ENCODE measurements around a stretch of chr11.

GRCh38 chr11:75259853-75260510, 19.4 kb downstream of the TPBGL start:
- PRO-cap = no peak

DNA sequence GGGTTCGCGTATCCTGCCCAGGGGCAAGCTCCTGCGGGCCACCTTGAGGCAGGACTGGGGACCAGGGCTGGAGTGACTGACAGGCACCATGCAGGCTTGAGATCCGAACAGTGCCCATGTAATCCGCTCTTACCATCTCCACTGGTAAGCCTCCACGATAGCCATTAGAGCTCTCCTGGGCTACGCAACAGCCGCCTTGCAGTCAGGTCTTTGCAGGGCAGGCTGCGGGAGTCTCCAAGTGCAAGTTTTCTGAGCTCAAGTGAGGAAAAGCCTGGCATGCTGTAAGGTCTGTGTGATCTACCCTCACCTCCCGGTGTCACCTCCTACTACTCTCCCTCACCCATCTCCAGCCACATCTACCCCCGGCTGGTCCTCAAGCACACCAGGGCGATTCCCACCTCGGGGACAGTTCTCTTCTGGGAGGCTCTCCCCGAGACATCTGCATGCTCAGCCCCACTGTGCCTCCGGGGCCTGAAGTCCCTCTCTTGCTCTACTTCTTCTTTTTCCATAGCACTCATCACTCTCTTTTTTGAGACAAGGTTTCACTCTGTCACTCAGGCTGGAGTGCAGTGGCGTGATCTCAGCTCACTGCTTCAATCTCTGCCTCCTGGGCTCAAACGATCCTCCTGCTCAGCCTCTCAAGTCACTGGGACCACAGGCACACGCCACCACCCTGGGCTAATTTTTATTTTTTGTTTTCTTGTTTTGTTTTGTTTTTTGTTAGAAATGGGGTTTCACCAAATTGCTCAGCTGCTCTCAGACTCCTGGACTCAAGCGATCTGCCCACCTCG, 49.7 kb downstream of the TPBGL start:
- PRO-cap = no peak

DNA sequence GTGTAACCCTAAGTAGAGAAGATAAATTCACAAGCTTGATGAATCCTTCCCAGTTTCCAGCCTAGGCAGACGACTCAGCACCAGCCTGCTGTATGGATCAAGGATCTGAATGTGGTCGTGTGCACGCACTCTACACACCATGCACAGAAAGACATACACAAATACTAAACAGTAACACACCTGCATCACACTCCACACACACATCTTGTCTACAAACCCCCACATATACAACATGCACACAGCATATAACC, 45.9 kb downstream of the ARRB1 start:
- PRO-cap = no peak

DNA sequence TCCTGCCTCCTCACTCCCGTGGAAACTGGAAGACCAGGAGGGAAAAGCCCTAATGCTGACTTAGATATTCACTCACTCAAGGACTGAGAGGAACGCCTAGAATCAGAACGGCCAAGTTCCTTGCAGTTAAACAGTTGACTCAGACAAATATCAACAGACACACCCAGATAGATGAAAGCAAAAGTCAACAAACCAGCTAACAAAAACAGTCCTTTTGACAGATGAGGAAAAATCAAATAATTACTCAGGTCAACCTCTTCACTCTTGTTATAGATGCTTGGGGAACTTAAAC, 20.8 kb upstream of the ARRB1 start:
- PRO-cap = no peak

- PRO-cap = no peak
Observed at GRCh38 chr11:75405459-75405859, 6.1 kb downstream of the RPS3 start.

- PRO-cap = no peak
Observed at GRCh38 chr11:75450966-75451726, 18.1 kb upstream of the KLHL35 start.

DNA sequence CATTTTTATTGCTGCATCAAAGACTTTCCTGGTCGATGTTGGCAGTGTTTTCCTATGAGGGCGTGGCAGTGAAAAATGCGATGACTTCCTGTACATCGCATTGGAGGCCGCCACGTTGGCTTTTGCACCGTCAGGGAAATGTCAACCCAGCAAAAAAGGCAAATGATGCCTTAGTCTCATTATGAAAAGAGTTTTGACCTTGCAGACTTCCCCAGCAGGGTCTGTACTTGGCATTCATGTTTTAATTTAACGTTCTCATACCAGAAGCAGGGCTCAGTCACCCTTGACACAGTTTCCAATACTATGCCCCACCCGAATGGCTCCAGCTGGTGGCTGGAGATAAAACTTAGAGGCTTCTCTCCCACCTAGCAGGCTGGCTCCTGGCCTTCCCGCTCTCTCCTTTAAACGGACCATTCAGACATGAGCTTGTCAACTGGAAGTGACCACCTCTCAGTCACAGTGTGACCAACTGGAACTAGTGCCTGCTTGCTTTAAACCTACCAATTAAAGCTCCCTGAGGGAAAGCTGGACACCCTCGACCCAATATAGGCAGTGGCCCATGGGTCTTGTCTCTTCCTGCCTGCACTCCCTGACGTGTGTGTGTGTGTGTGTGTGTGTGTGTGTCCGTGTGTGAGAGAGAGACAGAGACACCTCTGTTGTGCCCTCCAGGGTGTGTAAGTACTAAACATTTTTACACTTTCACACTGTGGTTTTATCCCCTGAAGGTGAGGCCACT, 8.7 kb upstream of the GDPD5 start:
- PRO-cap = no peak

- PRO-cap = no peak
Observed at GRCh38 chr11:75562422-75563126, 521 bp downstream of the SERPINH1 start.

DNA sequence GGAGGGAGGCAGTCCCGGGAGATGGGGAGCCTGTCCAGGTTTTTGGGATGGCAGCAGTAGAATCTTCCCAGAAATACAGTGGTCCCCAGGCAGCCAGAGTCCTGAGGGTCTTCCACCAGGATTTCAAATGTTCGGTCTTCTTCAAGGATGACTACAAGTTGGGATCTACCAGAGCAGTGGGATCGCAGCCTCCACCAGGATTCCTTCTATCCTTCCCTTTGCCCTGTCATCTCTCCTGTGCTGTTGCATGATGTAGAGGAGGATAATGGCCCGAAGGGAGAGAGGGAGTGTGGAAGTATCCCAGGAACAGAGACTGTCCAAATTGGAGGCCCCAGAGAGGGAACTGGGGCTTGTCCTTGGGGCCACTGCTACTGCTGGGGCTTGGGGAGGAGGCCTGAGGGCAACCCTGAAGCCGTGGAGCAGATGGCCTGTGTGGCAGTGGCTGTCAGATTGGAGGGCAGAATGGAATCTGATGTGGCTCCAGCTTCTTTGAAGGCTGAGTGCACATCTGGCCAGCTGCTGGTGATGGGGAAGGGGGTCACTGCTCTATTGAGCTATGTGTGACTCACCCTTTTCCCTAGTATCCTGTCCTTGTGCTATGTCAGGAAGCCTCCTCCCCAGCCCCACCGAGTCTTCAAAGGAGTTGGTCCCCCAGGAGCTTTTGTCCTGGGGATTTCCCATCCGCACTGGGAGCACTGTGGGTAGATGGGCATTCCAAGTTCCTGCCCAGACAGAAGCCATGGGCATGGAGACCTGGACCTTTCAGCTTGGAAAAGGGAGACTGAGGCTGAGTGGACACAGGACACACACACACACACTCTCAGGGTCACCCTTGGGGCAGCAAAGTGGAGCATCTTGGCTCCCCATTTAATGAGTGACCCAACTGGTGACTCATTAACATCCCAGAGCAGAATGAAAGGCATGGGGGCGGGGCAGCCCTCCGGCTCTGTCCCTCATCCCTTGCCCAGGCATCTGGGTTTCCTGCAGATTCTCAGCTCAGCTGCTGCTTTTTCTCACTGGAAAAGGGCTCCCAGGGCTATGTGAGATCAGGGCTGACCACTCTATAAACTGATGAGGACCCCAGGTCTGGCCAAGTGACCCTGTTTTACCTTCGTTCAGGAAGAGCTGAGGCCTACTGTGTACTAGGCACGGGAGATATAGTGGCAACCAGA, 3.1 kb downstream of the SERPINH1 start:
- PRO-cap = no peak

GRCh38 chr11:75565986-75567079, 4.3 kb downstream of the SERPINH1 start:
- PRO-cap = no peak

DNA sequence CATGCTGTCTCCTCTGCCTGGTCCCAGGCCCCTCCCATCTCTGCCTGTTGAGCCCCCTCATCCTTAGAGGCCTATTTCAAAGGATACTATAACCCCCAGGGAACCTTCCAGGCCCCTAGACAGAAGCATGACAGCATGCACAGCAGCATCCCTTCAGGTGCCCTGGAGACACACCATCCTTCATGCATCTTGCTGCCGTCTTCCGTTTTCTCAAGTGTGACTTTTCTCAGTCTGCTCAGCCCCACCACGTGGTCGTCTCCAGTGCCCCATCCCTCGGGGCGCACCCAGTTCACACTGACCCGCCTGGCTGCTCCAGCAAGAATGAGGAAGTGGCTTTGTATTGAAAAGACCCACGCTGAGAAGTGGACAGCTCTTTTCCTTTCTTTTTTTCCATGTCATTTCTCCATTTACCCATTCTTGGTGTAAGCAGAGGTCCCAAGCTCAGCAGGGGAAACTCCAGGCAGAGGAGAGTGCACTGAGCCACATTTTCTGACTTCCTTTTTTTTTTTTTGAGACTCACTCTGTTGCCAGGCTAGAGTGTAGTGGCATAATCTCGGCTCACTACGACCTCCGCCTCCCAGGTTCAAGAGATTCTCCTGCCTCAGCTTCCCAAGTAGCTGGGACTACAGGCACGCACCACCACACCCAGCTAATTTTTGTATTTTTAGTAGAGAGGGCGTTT, 14.5 kb downstream of the SERPINH1 start:
- PRO-cap = no peak

GRCh38 chr11:75715619-75715999, 2.0 kb upstream of the MOGAT2 start:
- PRO-cap = no peak

- PRO-cap = no peak
Observed at GRCh38 chr11:75733499-75734222, 16.0 kb downstream of the MOGAT2 start.

- PRO-cap = no peak
Observed at GRCh38 chr11:75737403-75737648, 19.7 kb downstream of the MOGAT2 start.

- PRO-cap = no peak
Observed at GRCh38 chr11:76148209-76148732, 58.0 kb downstream of the WNT11 start.

- PRO-cap = no peak
Observed at GRCh38 chr11:76148954-76149231, 57.4 kb downstream of the WNT11 start.

DNA sequence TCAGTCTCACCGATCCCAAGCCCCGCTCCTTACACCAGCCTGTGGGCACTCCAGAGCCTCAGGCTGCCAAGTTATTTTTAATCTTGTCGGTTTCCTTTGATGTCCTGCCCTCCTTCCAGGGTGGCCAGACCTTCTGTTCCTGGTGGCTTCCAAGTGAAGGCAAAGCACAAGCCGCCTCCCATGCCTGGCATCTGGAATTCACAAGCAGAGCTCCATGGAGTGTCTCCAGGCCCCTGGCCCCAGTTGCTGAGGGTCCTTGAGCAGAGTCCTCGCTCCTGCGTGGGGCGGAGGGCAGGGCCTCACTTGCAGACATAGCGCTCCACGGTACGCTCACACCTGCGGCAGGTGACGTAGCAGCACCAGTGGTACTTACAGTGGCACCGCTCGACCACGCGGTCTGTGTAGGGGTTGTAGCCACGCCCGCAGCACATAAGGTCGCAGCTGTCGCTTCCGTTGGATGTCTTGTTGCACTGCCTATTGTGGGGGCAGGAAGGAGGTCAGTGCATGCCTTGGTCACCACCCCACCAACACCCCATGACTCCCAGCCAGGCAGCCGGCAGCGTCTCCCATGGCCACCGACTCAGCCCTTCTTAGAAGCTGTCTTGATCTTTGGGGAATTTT, 19.4 kb downstream of the WNT11 start:
- PRO-cap = no peak

DNA sequence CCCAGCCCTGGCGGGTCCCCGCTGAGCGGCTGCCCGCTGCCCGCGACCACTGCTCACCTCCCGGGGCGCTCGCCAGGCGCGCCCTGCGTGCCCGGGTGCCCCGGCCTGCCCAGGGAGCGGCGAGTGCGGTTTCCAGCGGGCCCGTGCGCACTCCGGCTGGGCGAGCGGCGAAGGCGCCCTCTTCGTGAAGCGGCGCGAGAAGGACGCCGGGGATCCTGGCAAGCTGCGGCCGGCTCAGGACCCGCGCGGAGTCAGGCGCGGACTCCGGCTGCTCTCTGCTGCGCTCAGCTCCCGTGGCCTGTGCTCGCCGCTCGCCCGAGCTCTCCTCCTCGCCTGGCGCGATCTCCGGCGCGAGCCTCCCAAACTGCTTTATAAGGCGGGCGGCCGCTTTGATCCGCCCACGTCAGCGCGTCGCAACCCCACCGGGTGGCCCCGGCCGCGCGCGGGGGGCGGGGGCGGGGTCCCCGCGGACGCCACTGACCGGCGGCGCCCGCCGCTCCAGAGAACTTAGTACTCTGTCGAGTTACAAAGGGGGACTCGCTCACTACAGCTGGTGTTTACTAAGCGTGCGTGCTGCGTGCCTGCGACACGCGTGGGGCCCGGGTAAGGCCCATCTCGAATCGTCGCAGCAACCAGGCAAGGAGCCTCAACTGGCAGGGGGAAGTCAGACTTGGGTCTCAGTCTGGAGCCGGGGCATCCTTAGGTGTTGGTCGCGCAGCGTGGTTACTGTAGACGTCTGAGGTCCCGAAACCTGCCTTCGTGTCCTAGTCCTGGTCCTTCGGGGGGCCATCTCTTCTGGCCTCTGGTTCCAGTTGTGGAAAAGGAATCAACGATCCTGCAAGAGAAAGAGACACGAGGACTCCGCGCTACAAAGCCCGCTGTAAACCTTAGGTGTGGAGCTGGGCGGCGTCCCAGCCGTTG, 4.4 kb upstream of the WNT11 start:
- PRO-cap = unidirectional peak, minus-strand start at position 347 of the sequence

DNA sequence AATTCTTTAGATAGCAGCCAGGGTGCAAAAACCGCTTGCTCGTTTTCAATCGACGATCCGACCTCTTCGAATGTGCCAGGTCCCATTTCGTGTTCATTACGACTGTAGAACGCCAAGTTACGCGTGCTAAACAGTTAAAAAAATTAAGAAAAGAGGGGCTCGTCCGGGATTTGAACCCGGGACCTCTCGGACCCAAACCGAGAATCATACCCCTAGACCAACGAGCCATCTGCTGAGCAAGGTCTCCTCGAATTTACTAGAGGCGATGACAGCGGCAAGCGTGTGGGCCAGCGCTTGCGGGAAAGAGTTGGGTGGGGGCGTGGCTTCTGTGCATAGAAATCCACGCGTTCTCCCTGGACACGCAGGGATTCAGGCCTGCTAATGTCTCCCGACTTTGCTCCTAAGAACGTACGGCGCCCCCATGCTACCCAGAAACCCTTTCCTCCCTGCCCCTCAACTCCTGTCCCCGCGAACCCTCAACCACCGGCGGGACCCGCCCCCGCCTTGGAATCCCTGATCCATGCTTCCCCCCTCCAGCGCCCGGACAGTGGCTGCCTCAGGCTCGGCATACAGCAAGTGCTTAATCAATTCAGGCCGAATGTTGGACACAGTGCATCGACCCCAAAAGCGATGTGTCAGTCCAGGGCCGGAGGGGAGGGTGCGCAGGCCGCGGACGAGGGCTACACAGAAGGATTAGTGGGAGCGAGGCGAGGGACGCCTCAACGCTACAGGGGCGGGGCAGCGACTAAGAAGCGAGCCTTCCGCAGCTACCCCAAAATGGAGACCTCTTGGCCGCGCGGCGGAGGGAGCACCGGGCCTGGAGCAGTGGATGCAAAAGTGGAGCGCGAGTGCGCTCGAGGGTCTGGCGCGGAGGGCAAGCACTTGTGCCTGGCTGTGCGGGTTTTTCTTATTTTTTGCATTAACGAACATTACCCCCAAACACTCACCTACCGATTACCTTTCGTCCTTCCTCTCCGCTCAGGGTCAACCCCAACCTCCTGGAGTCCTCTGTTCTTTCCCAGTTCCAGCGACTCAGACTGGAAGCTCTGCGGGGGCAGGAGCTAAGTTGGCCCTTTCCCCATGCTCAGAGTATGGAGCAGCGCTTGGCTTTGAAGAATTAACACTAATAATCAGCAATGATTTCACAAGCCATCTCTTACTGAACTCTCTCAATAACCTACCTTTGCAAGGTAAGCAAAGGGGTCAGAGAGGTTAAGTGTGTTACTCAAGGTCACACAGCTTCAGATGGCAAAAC, 29.8 kb upstream of the WNT11 start:
- PRO-cap = unidirectional peak, minus-strand start at position 231 of the sequence

- PRO-cap = no peak
Observed at GRCh38 chr11:76765939-76766649, 17.1 kb upstream of the TSKU start.